Type B pancreatic cell (in vitro differentiated cells): ENCODE data around the gene TTC4.

GRCh38 chr1:54715230-54716491 lies at the start of gene TTC4:
Gene TTC4, plus strand, starts transcription at chr1:54715861.
- PRO-cap = unidirectional peak, plus-strand start at chr1:54715822

- PRO-cap = no peak
These were observed 33.9 kb downstream of the DHCR24 start for GRCh38 chr1:54852913-54853765.

- PRO-cap = no peak
These were observed 32.4 kb downstream of the DHCR24 start for GRCh38 chr1:54854627-54855057.

DNA sequence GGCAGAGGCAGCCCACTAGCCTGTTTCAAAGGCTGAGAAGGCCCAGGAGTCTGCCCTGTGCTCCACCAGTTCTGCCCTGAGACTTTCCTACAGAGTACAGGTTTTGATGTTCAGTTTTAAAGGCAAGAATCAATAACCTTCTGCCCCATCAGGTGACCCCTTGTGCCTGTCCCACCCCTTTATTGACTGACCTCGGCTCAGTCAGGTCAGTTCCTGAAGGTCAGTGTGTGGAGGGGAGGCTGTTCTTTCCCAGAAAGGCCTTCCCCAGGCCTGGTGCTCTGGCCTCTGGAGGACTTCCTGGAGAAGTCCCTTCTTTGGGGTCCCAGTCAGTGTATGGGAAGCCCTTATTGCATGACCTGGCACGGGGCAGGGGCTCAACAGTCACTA lies 14.3 kb downstream of the PCSK9 start:
- PRO-cap = no peak

DNA sequence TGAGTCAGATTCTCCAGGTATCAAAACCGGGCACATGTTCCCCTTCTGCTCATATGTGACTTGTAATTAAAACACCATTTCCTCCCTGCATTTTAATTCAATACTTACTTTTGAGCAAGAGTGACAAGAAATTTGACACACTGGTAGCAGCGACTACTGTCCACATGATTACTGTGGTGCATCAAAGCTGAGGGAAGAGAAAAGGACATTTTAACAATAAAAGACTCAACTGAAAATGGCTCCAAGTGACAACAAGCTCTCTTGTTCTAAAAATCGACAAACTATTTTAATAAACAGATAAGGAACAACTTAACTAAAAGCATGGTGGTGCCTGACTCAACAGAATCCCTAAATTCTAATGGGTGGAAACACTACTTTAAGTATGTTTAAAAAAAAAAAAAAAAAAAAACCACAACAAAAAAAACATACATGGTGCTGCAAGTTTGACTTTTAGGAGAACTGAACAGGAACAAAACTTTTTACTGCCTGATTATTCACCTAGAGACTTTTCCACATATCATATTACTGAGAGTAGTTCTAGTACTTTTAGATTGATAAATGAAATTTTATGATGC lies 34.5 kb downstream of the PCSK9 start:
- PRO-cap = no peak

- PRO-cap = no peak
These were observed 73.2 kb upstream of the USP24 start for GRCh38 chr1:55288431-55288690.

DNA sequence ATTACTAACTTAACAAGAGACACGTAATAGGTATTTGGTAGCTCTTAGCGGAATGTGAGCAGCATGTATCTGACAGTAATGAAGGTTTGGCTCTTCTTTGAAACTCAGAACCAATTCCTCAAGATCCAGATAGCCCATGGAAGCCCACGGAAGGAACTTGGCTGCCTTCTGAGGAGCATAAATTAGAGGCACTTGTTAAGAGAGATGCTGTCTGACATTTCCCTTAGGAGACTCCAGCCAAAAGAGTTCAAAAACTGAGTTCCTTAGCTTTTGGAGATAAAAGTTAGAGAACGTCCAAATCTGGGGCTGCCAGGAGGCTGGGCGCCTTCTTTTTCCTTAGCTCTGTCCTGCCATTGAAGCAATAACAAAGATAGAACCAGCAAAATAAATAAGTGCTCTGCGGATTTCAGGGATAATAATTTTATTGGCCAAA lies 439.6 kb upstream of the USP24 start:
- PRO-cap = no peak

- PRO-cap = no peak
These were observed 378.9 kb downstream of the PLPP3 start for GRCh38 chr1:56200393-56200889.

DNA sequence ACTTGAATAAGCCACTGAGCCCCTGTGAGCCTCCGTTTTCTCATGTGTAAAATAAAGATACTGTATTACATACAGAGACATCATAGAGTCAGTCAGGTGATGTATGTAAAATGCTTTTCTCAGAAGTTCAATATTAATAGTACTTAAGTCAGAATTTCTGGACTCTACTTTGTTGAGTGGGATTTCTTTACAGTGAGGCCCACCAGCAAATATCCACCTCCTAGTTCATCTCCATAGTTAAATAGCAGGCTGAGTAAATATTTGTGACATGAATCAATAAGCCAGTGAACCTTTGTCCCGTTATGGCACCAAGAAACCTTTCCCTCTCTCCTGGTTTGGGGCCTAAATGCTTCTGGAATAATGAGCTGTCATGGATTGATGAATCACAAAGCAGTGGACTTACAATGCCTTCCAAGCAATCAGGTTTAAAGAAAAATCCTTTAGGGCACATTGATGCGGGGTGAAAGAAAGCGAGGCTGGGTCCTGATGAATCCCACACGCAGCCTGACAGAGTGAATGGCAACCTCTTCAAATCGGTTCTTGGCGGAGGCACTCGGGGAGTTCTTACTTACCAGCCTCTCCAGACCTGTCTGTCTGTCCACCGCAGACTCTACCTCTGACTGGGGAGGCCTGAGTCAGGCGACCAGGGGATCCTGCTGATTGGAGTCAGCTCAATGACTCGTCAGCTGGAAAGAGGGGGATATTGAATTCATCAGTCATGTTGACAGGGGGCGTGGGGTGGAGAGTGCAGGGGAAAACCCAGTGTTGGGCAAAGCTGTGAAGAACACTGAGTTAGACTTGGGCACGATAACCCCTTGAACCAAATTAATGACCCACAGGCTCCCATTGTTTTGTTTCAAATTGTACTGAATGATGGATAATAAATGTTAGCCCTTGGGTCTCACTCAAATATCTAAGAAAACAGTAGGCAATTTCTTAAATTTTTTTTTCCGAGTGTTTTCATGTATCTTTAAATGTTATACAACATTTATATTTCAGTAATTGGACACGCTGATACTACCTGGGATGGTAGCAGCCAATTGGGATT lies 247.3 kb downstream of the PLPP3 start:
- PRO-cap = unidirectional peak, minus-strand start at position 588 of the sequence

- PRO-cap = no peak
These were observed 195.0 kb downstream of the PLPP3 start for GRCh38 chr1:56384124-56384941.

GRCh38 chr1:56413286-56414129 lies 165.9 kb downstream of the PLPP3 start:
- PRO-cap = no peak

GRCh38 chr1:56414536-56415305 lies 164.6 kb downstream of the PLPP3 start:
- PRO-cap = no peak

- PRO-cap = no peak
These were observed 101.9 kb downstream of the PLPP3 start for GRCh38 chr1:56477131-56478192.

GRCh38 chr1:56505944-56506691 lies 73.2 kb downstream of the PLPP3 start:
- PRO-cap = no peak

DNA sequence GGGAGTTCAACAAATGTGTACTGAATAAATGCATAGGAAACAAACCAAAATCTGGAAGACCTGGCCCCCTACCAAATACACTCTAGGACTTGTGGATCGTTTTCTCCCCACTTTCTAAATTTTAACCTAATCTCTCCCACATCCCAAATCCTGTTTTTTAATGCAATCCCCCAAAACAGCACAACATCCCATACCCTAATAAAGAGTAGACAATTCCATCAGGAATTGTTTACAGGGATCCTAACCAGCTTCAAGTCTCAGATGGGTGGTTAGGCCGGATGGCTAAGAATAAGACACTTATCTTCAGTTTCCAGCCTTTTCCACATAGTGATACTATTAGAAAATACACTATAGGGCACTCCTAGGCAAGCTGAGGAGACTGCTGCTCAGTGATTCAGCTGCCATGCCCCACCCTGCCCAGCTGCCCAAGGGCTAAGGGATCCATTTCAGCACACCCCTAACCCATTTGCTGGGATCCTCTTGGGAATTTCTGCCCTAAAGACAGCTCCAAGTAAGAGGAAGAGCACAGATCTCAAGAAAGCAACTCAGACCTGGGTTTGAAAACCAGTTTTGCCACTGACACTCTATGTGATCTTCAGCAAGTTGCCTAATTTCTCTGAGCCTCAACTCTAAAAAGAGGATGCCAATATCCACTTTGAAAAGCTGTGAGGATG lies 31.9 kb downstream of the PLPP3 start:
- PRO-cap = no peak

DNA sequence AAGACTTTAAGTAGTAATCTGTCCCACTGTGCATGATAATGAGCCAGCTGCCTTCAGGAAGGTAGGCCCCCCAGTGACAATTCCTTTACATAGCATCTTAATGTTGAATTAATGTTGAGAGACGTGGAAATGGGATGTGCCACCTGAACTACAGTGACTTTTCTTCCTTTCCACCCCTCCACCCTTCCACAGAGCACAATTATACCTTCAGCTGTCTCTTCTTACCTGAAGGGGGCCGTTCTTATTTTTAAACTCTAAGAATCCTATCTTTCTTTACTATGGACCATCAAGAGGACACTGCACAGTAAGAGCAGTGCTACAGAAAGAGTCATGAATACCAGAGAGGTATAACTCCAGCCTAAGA lies 2.1 kb downstream of the PLPP3 start:
- PRO-cap = no peak

DNA sequence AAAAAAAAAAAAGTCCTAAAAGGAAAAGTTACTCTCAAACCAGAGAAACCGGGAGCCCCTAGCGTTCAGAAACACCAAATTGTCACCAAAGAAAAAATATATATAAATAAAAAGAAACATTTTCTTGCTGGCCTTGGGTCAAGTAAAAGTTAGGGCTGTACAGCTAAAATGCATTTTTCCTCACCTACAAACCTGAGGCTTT lies 267 bp upstream of the PLPP3 start:
- PRO-cap = no peak

GRCh38 chr1:56855298-56855559 lies 632 bp downstream of the C8A start:
- PRO-cap = no peak

DNA sequence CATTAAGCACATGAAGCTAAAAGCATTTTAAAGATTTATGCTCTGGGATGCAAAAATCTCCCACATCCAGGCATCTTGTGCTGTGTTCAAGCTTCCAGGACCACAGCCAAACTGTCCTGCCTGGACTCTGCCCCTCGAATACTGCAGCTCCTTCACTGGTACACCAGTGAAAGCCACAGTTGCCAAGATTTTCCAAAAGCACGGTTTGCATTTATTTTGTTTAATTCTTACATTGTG lies 38.7 kb downstream of the C8B start:
- PRO-cap = no peak

GRCh38 chr1:57090049-57090323 lies 124.2 kb upstream of the C8B start:
- PRO-cap = no peak